Epithelial cell of proximal tubule (primary cell): ENCODE measurements around a stretch of chr6.

DNA sequence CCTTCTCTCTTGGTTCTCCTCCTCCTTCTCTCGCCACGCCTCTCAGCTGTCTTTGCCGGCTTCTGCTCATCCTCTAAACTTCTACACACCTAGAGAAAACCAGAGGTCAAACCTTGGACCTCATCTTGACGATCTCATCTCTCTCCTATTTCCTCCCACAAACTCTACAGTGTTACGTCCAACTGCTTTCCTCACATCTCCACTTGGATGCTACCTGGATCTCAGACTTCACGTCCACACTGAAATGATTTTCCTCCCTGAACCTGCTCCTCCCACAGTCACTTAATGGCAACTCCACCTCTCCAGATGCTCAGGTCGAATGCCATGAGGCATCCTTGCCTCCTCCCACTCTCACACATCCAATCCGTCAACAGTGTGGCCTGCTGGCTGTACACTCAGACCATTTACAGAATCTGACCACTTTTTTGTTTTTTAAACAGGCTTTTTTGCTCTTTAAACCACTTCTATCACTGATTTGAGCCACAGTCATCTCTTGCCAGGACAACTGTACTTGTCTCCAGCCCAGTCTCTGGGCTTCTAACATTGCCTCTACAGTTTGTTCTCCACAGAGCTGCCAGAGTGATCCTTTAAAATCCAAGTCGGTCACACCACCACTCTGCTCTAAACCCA lies 2.5 kb downstream of the SFT2D1 start:
- RAMPAGE, long total RNA: no peak
- RRBS: no CpG with 5 or more reads among the region's 9 CpGs

DNA sequence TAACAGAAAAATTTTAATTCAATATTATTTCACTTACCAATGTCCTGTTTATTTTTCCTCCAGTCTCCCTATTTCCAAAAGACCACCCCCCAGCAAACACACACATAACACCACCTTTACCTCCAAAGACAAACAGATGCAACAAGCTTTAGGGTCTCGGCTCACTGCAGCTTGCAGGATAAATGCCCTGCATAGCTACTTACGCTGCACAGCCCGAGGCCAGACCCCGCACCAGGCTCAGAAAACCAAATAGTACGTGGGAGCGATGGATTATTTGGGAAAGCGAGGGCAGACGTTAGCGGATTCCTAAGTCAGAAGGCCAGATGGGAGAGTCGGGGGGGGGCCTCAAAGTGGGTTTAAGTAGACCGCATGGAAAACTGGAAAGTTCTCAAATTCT lies 480 bp downstream of the SFT2D1 start:
- RAMPAGE, long total RNA: no peak
- RRBS: no CpG with 5 or more reads among the region's 11 CpGs

- RAMPAGE, long total RNA: no peak
- RRBS: no CpG with 5 or more reads among the region's 16 CpGs
These were observed 26.8 kb upstream of the MPC1 start for GRCh38 chr6:166409392-166410085.

DNA sequence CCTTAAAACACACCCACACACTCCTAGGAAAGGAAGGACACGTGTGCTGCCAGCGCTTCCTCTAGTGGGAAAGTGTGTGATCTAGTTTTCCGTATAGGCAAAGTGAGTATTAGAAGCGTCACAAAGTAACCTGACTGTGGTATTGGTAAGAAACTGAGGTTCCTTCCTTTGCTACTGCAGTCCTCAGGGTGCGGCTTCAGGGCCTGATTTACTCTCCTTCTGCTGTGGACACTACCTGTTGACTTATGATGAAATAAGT lies 36.0 kb upstream of the MPC1 start:
- RAMPAGE, long total RNA: no peak
- RRBS: no CpG with 5 or more reads among the region's 5 CpGs

DNA sequence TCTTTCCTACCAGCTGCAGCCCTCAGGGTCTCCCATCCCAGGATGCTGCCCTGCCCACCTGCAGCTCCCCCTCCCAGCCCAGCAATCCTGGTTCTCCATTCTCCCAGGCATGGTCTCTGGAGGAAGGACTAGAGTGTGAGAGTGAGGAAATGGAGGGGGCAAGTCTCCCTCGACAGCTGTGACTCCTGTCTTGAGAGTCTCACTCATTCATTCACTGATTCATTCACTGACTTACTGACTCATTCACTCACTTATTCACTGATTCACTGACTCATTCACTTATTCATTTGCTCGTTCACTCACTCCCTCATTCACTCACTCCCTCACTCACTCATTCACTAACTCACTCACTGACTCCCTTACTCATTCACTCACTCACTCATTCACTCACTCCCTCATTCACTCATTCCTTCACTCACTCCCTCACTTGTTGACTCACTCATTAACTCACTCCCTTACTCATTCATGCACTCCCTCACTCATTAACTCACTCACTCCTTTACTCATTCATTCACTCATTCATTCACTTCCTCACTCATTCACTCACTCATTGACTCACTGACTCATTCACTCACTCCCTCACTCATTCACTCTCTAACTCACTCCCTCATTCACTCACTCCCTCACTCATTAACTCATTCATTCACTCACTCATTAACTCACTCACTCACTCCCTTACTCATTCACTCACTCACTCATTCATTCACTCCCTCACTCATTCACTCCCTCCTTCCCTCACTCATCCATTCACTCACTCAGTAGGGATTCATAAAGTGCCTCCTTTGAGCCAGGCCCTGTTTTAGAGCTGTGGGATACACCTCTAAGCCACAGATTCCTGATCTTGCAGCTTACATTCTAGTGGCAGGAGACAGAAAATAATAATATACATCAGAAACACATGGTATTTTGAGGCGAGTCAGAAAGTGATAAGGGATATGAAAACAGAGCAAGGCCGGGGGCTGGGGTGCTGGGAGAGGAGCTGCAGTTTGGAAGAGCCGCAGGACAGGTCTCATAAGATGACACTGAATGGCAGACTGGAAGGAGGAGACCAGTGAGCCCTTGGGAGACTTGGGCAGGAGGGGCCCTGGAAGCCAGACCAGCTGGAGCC lies 84.1 kb upstream of the MPC1 start:
- RAMPAGE, long total RNA: no peak
- RRBS: no CpG with 5 or more reads among the region's 5 CpGs

- RAMPAGE, long total RNA: no peak
- RRBS: no CpG with 5 or more reads among the region's 9 CpGs
These were observed 72.4 kb downstream of the RAMACL start for GRCh38 chr6:166513950-166514679.

- RAMPAGE, long total RNA: no peak
- RRBS: 2% methylated on average over 23 of the region's 85 CpGs
These were observed 724 bp upstream of the RPS6KA2 start for GRCh38 chr6:166627429-166628521.

GRCh38 chr6:166658019-166658574 lies 31.0 kb upstream of the RPS6KA2 start:
- RAMPAGE, long total RNA: no peak
- RRBS: no CpG with 5 or more reads among the region's 15 CpGs

DNA sequence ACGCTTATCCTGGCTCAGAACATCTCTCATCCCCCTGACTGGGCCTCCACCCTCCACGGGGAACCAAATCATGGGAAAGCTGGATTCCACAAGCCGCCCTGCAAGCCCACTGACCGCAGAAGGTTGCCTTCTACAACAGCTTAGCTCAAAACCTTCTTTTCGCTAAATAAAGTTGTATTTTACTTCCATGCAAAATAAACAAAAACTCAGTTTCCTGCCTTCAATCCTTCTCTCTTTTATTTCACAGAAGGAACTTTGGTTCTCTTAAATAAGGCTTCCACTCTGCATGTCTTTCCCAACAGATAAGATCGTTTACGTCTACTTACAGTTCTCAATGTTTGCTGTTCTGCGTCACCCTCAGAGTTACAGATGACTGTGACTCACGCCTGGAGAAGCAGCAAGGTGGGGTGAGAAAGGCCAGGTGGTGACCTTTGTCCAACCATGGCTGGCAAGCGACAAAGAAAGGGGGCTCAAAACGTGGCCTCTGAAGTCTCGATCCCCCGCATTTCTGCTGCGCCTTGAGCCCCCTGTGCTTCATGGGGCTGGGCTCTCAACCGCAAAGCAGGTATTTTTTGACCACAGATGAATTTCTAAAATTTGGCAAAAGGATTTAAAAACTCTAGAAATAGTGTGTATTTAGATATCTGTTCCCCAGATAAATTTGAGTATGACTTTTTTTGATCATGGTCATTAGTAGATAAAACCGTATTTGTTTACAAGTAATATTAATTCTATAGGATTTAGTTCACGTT lies 51.4 kb upstream of the RPS6KA2 start:
- RAMPAGE, long total RNA: no peak
- RRBS: no CpG with 5 or more reads among the region's 17 CpGs

- RAMPAGE, long total RNA: no peak
- RRBS: no CpG with 5 or more reads among the region's 12 CpGs
These were observed 65.8 kb upstream of the RPS6KA2 start for GRCh38 chr6:166692801-166693320.

DNA sequence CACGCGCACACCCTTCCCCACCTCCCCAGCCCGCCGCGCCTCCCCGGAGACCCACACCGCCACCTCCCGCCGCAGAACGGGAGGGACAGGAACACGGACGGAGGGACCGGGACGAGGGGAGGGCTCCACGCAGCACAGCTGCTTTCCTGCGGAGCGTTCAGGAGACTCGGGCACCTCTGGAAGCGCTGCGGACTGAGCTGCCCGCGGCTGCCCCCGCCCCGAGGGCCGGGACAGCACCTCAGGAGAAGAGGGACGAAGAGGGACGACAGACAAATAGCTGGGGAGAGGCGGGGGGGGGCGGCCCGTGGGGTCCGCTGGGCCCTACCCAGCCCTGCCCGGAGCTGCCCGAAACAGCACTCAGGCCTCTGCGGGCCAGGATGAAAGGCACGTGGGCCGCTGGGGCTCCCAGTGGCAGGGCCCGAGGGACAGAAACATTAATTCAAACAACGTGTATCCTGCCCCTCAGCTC lies 93.6 kb downstream of the RNASET2 start:
- RAMPAGE, long total RNA: no peak
- RRBS: 4% methylated on average over 11 of the region's 38 CpGs

GRCh38 chr6:166954964-166955671 lies 1.2 kb downstream of the RNASET2 start:
- RAMPAGE, long total RNA: no peak
- RRBS: no CpG with 5 or more reads among the region's 48 CpGs

DNA sequence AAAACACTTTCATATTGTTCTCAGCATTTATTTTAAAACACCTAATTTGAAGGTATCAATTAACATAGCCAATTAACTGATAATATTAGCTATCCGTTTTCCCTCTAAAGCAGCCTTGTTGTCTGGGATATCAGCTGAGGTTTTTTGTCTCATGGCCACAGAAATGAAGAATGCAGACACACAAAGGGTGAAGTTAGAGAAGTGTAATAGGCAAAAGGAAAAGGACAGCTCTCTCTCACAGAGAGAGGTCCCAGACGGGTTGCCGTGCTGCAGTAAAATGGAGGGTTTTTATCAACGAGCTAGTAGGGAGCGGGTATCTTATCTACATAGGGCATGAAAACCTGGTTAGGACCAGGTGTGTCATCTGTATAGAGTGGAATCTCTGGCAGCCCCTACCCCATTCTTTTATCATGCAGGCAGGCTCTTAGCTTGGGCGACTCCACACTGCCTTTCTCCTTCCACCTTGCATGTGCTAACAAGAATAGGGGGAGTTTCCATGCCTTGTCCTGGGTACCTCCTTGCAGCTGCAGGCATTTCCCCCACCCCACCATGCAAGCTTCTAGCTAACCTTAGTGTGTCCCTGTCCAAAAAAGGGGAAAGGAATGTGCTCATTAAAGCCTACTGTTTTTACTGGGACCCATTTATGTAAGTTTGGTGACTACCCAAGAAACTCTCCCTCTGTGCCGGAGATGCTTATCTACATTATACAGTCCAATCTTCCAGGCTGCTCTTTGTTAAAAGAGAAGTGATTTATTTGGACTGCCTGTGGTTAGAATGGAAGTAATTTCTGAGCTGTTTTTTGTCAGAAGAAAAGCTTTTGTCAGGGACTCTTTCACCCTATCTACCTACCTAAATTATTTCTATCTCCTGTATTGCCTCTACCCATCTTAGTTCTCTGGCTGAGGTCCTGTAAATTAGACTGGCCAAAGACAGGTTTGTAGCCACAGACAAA lies 10.6 kb upstream of the CEP43 start:
- RAMPAGE, long total RNA: no peak
- RRBS: no CpG with 5 or more reads among the region's 7 CpGs

DNA sequence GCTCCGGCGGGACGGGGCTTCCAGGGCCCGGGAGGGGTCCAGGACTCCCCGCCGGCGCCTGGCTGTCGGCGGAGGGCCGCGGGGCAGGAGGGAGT lies 815 bp upstream of the CEP43 start:
- RAMPAGE, long total RNA: no peak
- RRBS: no CpG with 5 or more reads among the region's 11 CpGs

- RAMPAGE, long total RNA: no peak
- RRBS: no CpG with 5 or more reads among the region's 3 CpGs
These were observed 2.6 kb downstream of the CCR6 start for GRCh38 chr6:167125449-167125952.

- RAMPAGE, long total RNA: no peak
- RRBS: no CpG with 5 or more reads among the region's 17 CpGs
These were observed 12.0 kb downstream of the CCR6 start for GRCh38 chr6:167134795-167135444.

GRCh38 chr6:167549168-167549714 lies 224.4 kb downstream of the TTLL2 start:
- RAMPAGE, long total RNA: no peak
- RRBS: no CpG with 5 or more reads among the region's 10 CpGs

DNA sequence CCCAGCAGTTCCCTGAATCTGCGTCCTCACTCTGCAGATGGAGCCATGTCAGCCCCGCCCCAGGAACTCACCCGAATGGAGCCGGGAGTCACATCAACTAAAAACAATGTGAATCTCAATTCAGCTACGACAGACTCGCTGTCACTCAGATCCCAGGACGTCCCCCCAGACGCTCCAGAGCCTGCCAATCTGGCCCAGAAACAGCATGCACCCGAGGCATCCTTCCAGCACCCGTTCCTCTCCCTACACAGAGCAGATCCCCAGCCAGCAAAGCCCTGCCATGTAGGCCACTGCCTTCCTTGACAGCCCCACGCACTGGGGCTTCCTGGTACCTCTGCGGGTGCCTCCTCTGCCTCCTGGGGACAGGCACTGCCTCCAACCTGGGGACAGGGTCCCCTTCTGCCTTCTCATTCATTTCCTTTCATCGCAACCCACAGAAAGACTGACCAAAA lies 248.0 kb downstream of the TTLL2 start:
- RAMPAGE, long total RNA: no peak
- RRBS: no CpG with 5 or more reads among the region's 13 CpGs

GRCh38 chr6:167698929-167700185 lies 127.4 kb upstream of the AFDN start:
- RAMPAGE, long total RNA: no peak
- RRBS: no CpG with 5 or more reads among the region's 27 CpGs

DNA sequence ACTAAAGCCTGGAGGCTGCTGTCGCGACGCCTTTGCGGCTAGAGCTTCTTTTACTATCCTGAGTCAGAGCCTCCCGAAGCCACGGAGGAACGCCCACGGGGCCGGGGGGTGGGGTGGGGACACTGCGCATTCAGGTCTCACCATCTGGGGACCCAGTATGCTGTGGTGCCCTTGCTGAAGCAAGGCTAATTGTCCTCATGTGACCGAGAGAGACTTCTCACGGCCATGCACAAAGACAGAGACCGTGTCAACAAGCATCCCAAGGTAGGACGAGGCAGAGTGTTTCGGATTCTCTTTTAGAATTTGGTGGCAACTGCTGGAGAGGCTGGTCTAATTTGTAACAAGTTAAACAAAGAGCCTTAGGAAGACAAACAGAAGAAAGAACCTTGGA lies 38.4 kb upstream of the AFDN start:
- RAMPAGE, long total RNA: no peak
- RRBS: no CpG with 5 or more reads among the region's 15 CpGs